ENCODE measurements around a stretch of chr17.

DNA sequence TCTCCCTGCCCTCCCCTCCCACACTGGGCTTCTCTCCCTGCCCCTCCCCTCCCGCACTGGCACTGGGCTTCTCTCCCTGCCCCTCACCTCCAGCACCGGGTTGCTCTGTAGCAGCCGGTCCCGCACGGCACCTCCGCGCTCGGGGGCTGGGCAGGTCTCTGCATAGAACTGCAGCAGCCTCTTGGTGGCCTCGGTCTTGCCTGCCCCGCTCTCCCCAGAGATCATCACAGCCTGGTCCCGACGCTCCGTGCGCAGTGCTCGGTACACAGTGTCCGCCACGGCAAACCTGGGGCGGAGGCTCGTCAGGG is 9.8 kb downstream of the MYO1C start:
- PRO-cap = no peak

GRCh38 chr17:1542523-1543325 is 19.9 kb downstream of the PITPNA start:
- PRO-cap = no peak

GRCh38 chr17:1546029-1546788 is 16.4 kb downstream of the PITPNA start:
- PRO-cap = no peak

- PRO-cap = no peak
Measured at GRCh38 chr17:1669348-1669876, 15.3 kb downstream of the PRPF8 start.

DNA sequence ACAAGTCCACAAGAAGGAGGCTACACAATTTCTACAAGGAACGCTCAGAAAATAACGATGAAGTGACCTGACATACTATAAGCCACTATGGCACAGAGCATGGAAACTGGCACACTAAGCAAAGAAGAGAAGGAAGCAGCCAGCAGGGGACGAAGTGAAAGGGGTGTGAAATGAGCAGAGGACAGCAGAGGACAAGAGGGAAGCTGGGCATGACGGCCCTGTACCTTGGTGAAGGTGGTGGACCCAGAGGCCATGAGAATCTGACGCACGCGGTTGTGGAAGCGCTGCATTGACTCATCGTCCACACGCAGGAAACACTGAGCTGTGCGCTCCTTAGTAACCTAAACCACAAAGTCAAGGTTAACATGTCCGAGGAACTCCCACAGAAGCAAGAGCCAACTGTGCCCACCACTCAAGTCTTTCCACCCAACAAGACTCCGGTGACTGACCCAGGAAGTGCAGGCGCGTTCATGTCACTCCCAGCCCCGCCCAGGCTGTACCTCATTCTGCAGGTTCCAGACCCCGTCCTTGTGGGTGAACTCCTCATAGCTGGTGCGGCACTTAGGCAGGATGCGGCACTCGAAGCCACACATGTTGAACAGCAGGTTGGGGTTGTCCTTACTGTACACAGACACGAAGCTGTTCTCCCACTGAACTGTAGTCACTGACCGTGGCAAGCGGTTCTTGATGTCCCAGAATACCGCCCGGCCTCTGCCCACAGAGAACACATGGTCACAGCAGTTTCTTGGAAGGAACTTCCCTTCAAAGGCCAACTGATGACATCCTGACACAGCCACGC is 11.6 kb downstream of the PRPF8 start:
- PRO-cap = no peak

- PRO-cap = bidirectional peak, plus-strand start at chr17:1717290, minus-strand start at chr17:1717156; unidirectional peak, plus-strand start at chr17:1717677
Measured at GRCh38 chr17:1716974-1718123, 7.2 kb upstream of the WDR81 start.

GRCh38 chr17:1779286-1780598 is 17.9 kb downstream of the SERPINF1 start:
- PRO-cap = unidirectional peak, plus-strand start at chr17:1779651; unidirectional peak, plus-strand start at chr17:1780187

- PRO-cap = unidirectional peak, minus-strand start at chr17:1786967
Measured at GRCh38 chr17:1786885-1787547, 25.2 kb downstream of the SERPINF1 start.

- PRO-cap = no peak
Measured at GRCh38 chr17:1810647-1811147, 19.0 kb downstream of the SMYD4 start.

GRCh38 chr17:1823659-1824152 is 6.0 kb downstream of the SMYD4 start:
- PRO-cap = no peak

DNA sequence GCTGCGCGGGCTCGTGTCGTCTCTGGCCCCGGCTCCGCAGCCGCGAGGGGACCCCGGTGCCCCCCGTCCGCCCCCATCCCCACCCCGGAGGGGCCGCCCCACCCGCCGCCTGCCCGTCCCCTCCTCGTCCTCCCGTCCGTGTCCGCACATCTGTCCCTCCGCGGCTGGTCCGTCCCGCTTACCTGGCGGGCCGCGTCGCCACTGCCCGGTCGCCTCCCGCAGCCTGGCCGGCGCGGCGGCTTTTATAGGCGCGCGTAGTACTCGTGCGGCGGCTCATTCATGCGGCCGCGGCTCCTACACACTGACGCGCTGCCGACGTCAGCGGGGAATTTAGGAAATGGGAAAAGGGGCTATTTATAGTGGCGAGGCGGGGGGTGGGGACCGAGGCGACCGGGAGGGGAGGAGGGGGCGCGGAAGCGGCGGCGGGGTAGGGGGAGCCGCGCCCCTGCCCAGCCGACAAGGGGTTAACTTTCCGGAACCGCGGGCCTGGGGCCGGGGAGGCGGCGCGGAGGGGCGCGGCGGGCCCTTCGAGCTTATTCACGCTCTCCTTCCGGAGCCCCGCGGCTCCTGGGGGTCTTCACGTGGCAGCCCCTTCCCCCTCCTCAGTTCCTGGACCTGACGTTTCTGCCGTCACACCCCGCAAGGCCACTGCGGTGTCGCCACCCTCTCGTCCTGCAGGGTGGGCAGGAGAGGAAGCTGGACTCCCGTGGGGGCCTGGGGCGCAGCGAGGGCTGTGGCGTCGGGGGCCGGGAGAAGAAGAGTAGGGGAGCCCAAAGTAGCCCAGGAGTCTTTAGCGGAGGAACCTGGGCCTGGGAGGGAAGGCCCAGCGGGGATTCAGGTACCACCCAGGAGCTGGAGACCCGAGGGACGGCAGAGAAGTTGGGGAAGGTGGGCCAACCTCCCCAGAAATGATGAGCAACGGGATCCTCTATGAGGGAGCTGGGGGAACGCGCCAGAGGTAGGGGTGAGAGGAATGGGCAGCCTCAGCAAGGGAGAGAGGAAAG is 3.7 kb upstream of the HIC1 start:
- PRO-cap = unidirectional peak, minus-strand start at position 218 of the sequence

DNA sequence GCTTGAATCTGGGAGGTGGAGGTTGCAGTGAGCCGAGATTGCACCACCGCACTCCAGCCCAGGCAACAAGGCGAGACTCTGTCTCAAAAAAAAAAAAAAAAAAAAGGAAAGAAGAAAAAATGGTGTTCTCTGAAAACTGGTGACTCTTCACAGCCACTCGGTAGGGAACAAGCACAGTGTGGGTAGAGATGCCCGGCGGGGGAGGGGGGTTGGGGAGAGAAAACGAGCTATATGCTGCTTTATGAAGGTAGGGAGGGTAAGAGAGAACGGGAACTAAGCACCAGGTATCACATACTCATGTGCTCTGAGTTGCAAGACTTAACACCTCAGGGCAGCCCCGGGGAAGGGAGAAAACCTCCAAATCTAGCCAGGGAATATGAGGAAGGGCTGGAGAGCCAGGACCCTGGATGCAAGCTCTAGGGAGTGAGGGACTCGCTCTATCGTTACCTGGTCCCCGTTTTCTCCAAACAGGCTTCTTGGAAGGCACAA is 35.2 kb downstream of the HIC1 start:
- PRO-cap = no peak

GRCh38 chr17:2094941-2095638 is 40.2 kb downstream of the HIC1 start:
- PRO-cap = no peak

GRCh38 chr17:2174587-2175567 is 120.0 kb downstream of the HIC1 start:
- PRO-cap = bidirectional peak, plus-strand start at chr17:2174987, minus-strand start at chr17:2174720; bidirectional peak, plus-strand start at chr17:2175145, minus-strand start at chr17:2175115

DNA sequence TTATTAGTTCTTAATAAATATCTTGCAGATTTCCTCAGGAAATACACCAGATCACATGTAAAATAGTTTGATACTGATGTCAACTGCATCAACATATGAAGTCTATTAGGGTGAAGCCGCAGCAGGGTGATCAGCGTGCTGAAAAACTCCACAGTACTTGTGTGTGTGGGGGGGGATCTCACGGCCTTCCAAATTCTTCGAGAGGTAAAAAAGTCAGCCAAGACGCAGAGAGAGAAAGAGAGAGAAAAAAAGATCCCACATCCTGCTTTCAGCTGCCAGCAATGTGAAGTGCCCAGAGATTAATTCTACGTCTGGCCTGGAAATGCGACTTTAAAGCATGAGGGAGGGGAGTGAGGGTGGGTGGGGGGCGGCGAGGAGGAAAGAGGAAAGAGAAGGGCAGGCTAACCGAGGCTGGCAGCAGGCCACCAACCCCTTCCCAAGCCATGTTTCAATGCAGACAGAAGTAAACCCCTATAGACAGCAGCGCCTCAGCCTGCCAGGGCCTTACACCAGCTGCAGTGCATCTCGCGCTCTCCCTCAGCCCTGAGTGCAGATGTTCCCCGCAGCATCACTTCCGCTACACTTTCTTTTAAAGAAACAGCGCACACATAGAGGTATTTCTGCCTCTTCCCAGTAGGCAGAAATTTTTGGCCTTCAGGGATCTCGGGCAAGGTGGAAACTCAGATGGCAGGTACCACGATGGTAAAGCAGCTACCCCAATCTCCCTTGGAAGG is 87.9 kb downstream of the SMG6 start:
- PRO-cap = unidirectional peak, minus-strand start at position 549 of the sequence

DNA sequence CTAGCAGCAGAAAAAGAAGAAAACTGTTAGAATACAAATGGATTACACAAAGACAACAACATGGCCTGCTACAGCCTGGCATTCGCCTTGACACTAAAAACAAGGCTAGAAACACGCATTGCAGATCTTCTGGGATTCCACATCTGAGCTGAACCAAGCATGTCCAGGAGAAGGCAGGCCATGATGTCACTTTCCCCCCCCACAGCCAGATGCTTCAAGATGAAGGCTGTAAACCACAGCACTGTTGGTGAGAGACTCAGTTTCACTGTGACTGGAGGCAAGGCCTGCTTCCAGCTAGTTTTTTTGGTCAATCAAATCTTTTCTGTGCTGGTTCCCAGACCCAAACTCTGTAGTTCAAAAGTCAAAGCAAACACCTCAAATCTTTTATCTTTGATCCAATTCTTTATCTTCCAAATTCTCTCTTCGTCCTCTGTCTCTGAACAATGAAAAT is 43.4 kb downstream of the SMG6 start:
- PRO-cap = no peak

GRCh38 chr17:2299608-2300931 is 3.5 kb downstream of the SMG6 start:
- PRO-cap = no peak

DNA sequence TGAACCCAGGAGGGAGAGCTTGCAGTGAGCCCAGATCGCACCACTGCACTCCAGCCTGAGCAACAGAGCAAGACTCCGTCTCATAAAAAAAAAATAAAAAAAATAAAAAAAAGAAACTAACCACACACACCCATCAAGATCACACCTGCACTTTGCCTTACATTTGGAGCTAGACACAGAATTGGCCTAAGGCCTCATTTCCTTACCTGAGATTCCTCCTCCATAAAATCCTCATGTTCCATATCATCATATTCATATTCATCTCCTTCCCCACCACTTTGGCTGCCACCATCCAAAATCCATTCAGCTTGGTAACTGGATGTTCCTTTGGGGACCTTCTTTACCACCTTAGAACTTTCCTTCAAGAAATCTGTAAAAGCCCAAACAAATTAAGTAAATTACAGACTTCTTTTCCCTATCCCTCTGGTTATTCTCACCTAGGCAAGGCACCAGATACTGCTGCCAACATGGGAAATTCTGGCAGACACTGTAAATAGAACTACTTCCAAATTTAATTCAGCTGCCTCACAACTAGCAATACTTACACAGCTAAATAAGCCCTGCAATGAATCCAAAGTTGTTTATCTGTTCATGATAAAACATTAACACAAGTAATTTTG is 3.4 kb downstream of the TSR1 start:
- PRO-cap = no peak

GRCh38 chr17:2412278-2413171 is 11.7 kb upstream of the MNT start:
- PRO-cap = no peak

DNA sequence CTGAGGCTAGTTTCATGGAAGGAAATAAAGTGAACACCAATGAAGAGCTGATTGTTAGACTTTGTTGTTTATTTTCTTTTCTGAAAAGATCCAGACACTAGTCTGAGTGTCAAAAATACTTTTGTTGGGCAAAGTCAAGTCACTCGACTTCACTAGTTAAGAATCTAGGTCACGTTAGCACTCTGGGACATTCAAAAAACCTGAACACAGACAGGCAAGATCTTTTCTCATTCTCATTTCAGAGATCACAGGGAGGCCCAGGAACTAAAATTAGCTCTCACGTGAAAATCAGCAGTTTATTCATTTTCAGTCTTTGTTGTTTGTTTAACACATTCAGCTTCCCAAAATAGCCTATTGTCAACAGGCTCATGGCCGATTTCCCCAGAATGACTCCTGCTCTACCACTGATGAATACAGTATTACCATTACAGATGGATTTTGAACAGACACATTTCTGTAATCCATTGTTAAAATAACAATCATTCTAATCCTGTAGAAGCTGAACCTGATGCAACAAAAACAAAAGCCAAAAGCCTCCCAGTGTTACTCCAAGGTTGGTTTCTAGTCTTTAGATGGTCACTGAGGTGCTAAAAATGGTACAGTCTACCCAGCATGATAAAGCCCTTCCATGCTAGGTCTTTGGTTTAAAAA is 20.6 kb downstream of the METTL16 start:
- PRO-cap = no peak